ENCODE measurements around a stretch of chr13.

DNA sequence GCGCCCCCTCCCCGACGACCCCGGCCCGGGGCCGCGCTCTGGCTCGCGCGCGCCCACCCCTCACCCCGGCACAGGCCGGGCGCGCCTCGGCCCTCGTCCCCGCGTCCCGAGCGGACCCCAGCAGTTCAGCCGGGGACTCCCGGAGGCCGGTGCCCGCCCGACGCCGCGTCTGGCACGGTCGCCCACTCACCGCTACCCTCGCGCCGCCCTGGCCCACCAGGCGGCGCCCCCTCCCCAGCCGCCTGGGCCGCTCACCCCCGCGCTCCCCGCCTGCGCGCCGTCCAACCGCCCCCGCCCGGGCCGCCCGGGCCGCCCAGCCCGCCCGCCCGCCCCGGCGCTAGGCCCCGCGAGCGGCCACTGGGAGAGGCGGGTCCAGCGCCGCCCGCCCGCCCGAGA lies 456 bp downstream of the USP12 start:
- CAGE, long polyA plus RNA: no peak
- RRBS: 1% methylated on average over 33 of the region's 65 CpGs

GRCh38 chr13:27250653-27251048 lies 707 bp upstream of the RPL21 start:
- CAGE, long polyA plus RNA: no peak
- RRBS: no CpG with 5 or more reads among the region's 4 CpGs

DNA sequence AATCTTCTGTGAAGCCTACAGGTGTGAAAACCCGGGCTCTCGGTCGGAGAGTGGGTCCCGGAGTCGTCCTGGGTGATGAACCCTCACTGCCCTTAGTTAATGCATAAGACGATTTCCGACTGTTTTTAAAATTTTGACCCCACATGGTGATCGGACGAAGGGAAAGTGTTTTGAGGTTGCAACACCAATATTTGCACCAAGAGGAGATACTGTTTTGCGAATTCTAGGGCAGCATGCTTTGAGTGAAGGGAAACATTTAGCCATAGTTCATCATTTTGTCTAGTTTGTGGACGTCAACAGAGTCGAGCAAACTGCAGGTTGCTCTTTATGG lies 681 bp downstream of the RPL21 start:
- CAGE, long polyA plus RNA: no peak
- RRBS: no CpG with 5 or more reads among the region's 12 CpGs

DNA sequence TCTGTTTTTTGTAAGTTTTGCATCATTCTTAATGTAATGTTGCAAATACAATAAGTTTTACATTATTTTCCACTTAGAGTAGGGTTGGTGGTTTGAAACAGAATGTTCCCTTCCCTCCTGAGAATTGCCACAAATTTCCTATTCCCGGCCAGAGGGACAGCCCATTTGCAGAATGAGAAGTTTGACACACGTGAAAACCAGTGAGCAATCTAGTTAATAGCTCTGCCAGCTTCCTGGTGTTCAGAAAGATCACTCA lies 28.1 kb downstream of the RASL11A start:
- CAGE, long polyA plus RNA: no peak
- RRBS: no CpG with 5 or more reads among the region's 2 CpGs

GRCh38 chr13:27299051-27299304 lies 28.3 kb downstream of the RASL11A start:
- CAGE, long polyA plus RNA: no peak
- RRBS: no CpG with 5 or more reads among the region's 5 CpGs

GRCh38 chr13:27446925-27447646 lies 3.3 kb downstream of the MTIF3 start:
- CAGE, long polyA plus RNA: no peak
- RRBS: no CpG with 5 or more reads among the region's 9 CpGs

GRCh38 chr13:27482804-27483438 lies 32.6 kb upstream of the MTIF3 start:
- CAGE, long polyA plus RNA: no peak
- RRBS: 79% methylated on average over 2 of the region's 8 CpGs

DNA sequence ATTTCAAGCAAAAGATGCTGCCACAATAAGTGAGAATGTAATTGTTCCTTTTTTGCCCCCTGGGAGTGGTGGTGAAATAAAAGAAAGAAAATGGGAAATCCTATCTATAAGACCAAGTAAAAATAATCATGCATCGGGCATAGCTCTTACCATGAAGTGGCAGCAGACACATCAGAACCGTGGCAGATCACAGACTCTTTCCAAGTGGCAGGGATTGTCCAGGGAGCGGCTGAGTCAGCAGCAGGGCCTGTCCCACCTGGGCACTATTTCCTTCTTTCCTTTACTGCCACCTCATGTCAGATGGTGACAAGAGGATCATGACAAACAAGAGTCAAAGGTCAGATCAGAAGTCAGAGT lies 84.0 kb upstream of the MTIF3 start:
- CAGE, long polyA plus RNA: no peak
- RRBS: no CpG with 5 or more reads among the region's 3 CpGs

DNA sequence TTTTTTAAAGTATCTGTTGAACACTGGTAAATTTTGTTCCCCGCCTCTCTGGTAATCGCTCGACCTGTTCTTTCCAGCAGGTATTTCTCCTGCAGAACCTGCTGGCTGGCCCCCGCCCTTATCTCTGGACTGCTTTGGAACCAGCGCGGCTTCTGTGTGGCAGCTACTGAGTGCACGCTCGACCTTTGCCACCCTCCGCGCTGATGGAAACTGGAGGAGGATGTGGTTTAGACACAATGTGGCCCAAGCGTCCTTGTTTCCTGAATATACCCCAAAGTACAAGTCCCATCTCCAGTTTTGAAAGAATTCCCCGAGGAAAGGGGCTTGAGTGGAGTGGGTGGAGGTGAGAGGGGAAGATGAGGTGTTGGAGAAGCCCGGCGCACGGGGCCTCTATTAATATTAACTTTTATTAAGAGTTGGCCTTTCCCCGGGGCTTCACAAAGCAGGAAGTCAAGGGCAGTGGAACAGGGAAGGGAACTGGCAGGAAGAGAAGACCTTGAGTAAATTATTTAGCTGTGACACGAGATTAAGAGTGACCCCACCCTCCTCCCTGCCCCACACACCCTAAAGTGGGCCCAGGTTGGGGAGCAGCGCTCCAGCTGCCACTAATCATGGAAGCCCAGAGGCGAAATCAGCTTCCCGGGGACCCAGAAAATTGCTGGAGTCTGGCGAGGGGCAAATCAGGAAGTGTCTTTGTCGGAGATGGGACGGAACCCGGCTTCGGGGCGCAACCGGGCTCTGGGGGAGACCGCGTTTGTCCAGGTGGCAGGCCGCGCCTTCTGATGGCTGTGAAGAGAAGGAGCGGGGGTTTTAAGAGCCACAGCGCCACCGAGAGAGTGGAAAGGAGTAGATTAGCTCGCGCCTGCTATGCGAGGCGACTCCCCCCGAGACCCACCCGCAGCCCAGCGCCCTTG lies 15.9 kb downstream of the CDX2 start:
- CAGE, long polyA plus RNA: no peak
- RRBS: 21% methylated on average over 5 of the region's 41 CpGs

DNA sequence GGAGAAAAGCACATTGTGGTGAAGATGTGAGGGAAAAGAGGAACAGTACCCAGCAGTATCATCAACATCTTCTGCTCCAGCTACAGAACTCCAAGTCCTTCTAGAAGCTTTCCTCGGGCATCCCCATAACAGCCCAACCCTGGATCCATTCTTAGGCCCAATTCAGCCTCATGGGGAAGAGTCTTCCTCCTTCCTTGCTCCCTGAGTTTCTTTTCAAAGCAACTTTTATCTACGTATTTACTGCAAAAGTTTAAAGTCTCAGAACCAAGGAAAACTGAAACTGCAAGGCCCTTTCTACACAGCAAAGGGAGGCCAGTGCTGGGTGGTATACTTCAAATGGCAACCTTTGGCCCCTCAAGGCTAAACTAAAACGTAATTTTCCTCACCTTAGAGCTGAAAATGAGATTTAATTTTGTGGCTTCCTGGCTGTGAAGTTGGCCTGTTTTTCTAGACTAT lies 5.7 kb downstream of the CDX2 start:
- CAGE, long polyA plus RNA: no peak
- RRBS: no CpG with 5 or more reads among the region's 3 CpGs

GRCh38 chr13:27965338-27966771 lies 3.3 kb downstream of the CDX2 start:
- CAGE, long polyA plus RNA: no peak
- RRBS: 10% methylated on average over 9 of the region's 58 CpGs

DNA sequence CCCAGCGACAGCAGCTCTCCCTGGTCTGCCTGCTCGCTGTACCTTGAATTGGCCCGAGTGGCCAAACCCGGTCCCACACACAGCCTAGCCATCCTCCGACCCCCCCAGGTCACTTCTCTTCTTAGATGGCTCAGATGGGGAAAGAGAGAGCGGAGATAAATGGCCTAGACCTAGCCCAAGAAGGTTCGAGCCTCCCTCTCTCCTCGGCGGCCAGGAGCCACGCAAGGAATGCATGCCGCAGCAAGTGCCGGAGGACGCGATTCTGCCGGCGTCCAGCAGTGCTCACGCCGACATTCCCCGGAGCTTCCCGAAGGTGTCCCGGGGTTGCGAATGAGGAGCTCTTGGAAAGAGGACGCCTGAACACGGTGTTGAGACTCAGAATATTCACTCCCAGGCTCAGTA lies 1.2 kb downstream of the CDX2 start:
- CAGE, long polyA plus RNA: no peak
- RRBS: 7% methylated on average over 3 of the region's 24 CpGs

GRCh38 chr13:28139528-28140030 lies 1.2 kb downstream of the PAN3 start:
- CAGE, long polyA plus RNA: no peak
- RRBS: no CpG with 5 or more reads among the region's 16 CpGs

- CAGE, long polyA plus RNA: no peak
- RRBS: no CpG with 5 or more reads among the region's 1 CpG
These were observed 130.6 kb downstream of the PAN3 start for GRCh38 chr13:28268841-28269465.

DNA sequence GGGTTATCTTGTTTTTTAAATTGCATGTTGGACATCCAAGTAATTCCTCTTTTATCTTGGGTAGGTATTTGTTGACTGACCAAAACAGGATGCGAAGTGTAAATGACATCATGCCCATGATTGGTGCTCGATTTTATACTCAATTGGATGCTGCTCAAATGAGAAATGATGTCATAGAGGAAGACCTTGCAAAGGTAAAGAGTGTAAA lies 141.9 kb downstream of the PAN3 start:
- CAGE, long polyA plus RNA: no peak
- RRBS: no CpG with 5 or more reads among the region's 2 CpGs

DNA sequence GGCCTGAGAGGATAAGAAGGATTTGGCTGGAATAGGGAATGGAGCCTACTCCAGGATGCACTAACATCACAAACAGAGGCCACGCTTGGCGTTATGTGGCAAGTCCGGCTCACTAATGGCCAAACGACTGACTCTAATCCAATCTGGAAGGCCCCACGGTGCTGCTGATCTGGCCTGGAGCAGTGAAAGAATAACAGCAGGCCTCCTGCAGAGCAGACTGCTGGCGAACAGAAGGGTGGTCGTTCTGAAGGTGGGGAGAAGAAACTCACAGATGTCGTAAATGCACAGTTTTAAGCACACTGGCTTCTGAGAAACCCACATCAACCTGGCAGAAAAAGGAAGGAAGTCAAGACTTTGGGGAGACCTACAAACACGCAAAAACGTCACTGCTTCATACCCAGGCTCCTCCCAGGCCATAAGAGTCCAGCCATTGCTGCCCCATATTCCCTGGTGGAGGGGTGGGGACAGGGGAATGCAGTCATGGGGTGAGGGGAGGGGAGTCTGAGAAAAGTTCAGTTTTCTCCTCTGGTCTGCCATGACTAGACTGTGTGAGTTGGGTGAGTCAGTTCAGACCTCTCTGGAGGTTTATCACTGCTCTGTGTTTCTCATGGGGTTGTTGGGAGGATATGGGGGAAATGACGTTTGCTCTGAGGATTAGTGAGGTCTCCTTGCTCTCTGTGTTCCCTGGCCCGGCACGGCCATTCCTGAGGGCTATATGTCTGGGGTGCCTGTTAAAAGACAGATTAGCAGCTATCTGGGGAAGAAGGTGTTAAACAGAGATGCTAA lies 139.1 kb downstream of the FLT1 start:
- CAGE, long polyA plus RNA: no peak
- RRBS: no CpG with 5 or more reads among the region's 13 CpGs

DNA sequence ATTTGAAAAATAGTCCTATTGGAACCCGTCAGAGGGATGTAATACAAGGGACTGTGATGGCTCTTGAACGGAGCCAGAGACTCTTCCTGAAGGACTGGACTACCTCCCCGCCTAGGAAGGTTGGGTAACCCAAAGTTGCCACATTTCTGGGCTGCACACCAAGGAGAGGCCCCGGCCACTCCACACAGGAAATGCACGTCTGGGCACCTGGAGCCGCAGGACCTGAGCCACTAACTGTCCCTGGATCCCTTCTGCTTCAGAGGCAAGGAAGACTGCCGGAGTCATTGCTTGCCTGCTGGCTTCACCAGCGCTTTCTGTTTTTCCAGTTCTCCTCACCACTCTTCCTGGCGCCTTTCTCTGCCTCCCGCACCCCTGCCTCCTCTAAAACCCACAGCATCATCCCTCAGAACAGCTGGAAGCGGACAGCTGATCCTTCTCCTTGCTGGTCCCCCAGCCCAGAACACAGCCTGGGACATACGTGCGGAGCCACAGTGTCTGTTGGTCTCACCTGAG lies 1.3 kb upstream of the FLT1 start:
- CAGE, long polyA plus RNA: no peak
- RRBS: 4% methylated on average over 3 of the region's 13 CpGs

DNA sequence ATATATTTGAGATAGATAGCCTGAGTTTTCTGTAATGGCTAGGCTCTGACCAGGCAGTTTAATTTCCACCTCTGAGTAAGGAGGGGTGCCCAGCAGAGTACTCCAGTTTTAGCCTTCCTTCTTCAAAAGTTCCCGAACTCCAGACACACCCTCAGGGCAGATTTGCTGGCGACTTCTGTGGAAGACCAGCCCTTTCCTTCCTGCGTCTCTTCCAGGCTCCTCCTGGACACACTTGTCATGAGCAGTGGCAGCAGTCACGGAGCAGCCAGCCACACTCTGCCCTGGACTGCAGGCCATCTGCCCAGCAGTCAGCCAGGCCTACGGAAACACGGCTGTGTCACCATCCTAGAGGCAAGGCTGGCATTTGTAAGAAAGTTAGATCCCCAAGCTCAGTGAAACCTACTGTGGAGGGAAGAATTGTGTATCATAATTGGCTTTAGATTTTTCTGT lies 6.6 kb upstream of the FLT1 start:
- CAGE, long polyA plus RNA: no peak
- RRBS: no CpG with 5 or more reads among the region's 6 CpGs

GRCh38 chr13:28545546-28546016 lies 50.7 kb upstream of the FLT1 start:
- CAGE, long polyA plus RNA: no peak
- RRBS: no CpG with 5 or more reads among the region's 2 CpGs

- CAGE, long polyA plus RNA: no peak
- RRBS: no CpG with 5 or more reads among the region's 6 CpGs
These were observed 25.3 kb upstream of the SLC46A3 start for GRCh38 chr13:28744056-28744519.